ENCODE measurements around a stretch of chr13.

DNA sequence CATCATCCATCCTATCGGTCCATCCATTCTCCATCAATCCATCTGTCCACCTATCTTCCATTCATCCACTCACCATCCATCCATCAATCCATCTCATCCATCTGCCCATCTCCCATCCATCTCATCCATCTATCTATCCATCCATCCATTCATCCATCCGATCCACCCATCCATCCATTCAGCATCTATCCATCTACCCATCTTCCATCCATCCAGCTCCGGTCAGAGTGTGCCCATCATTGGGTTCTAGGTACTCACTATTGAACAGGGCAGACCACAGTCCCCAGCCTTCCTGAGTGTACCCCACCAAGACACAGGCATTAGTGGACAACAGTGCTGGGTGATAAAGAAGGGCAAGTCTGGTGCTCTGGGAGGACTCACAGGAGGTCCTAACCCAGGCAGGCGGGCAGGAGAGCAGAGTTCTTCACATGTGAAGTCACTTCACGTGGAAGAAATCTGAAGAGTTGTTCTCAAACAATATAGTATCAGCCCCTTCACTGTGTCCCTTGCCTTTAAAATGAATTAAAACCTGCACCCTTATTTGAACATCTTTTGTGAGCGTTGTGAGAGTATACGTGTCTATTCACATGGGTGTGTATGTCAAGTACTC is 75.4 kb downstream of the SLC7A1 start:
- PRO-cap: no peak

DNA sequence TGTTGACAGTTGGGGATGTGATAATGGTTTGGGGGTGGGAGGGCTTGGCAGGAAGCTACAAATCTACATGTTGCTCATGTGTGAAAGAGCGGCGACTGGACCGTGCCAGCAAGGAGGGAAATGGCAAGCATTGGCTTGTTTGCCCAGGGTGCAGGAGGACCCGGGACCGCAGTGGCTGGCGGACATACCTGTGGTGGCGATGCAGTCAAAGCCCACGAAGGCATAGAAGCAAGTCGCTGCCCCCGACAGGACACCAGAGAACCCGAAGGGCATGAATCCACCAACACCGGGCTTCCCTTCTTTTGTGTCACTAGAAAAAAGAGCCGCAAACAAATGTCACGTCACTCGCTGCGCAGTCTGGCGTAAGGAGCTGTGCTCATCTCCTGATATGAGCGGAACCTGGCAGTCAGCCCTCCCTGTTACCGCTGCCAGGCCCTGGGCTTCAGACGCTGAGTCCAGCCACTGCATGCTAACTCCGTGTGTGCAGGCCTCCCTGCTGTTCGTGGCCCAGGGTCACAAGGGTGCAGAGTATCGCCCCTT is 71.5 kb downstream of the SLC7A1 start:
- PRO-cap: no peak

GRCh38 chr13:29585007-29585728 is 10.3 kb downstream of the SLC7A1 start:
- PRO-cap: no peak

DNA sequence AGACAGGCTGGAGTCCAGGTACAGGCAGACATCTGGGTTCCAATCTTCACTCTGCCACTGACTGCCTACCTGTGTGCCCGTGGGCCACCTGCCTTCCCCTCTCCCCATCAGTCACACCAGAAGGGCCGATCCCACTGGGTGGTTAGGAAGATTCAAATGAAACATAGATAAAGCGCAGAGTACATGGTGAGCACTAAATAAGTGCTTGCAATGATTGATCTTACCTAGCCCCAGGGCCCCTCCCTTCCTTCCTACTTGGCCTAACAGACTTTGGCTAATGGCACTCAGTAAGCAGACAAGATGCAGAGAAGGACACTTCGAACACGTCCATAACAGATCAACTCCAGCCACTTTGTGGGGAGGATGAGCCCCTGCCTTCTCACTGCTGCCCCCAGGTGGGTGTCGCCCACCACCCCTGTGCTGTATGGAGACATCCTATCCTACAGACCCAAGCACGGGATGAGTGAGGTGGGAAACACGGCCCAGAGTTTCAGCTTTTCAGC is 5.7 kb downstream of the SLC7A1 start:
- PRO-cap: no peak

GRCh38 chr13:29905746-29906293 is 55.4 kb upstream of the UBL3 start:
- PRO-cap: unidirectional peak, minus-strand start at chr13:29905929

DNA sequence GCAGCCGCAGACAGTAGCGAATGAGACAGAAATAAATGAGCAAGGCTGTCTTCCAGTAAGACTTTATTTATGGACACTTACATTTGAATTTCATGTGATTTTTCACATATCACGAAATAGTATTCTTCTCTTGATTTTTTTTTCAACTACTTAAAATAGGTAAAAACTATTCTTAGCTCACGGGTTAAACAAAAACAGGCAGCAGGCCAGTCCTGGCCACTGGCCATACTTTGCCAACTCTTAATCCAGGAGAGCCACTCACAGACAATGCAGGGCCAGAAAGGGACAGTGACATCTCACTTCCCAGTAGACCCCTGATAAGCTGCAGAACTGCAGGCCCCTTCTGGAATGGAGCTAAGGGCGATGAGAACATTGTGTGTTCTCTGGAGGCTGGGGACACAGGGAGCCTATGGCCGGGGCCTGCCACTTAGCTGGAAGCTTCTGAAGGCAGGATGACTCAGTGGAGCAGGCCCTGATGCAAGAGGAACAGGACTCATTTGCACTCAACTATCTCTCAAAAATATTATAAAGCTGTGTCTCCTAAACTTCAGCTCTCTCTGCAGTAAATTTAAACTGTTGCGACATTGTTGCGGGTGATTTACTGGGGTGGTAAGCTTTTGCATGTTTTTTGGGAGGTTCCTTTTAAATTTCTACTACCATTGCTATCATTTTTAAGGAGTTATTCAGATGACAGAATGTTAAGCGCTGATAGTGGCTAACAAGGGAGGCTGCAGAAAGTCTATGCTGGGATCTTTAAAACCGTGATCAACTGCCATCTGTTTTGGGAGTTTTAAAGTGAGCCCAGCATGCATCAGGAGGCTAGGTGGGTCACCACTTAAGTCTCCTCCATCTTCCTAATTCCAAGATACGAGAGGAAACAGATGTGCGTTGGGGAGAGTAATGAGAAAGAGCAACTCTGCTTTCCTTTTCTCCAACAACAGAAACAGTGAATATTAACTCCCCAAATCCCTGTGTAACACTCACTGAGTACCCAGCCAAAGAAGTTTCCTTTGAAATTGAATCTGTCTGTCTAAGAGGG is 33.2 kb upstream of the KATNAL1 start:
- PRO-cap: no peak

DNA sequence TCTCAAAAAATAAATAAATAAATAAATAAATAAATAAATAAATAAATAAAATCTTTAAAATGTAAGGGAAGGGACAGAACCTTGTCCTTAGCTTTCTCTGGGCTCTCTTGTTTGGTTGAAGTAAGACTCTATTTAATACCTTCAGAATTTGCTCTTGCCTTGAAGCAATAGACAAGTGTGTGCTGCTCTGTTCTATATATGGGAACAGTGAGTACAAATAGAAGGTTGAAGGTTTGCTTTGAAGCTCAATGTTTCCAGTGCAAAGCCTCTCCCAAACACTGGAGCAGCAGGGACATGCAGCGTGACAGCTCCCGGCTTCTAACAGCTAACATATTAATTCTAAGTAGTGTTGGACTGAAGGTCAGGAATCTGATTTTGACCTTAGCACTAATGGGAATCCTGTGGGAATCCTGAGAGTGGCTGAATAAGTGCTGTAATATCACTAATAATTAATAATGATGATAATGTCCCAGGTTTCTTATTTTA is 16.9 kb upstream of the UBE2L5 start:
- PRO-cap: no peak

DNA sequence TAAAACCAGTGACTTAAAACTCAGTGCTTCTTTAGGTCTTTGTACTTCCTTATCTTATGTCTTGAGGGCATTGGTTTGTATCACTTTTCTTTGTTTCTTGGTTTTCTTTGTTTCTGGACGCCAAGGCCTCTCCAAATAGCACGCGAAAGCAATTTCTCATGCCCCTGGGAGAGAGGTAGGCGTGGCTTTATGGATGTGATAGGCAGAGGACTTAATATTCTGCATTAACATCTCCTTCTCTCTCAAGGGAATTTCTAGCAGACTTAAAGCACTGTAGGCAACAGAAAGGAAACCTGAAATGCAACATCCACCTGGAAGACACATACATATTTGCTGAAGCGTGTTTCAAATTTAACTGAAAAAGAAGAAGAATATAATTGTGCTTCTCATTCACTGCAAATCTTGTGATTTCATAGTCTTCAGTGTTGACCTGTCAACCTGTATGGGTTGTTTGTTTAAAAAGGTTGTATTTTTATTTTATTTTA is 20.7 kb downstream of the UBE2L5 start:
- PRO-cap: no peak

DNA sequence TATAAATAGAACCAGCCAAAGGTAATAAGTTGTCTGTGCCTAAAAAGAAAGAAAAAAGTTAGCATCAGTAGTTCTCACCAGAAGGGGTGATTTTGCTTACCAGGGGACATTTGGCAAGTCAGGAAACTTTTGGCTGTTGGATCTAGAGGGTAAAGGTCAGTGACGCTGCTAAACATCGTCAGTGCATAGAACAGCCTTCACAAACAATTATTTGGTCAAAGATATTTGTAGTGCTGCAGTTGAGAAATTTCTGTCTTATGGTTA is 2.0 kb downstream of the USPL1 start:
- PRO-cap: no peak

- PRO-cap: no peak
Measured at GRCh38 chr13:30697572-30698014, 37.8 kb upstream of the ALOX5AP start.

DNA sequence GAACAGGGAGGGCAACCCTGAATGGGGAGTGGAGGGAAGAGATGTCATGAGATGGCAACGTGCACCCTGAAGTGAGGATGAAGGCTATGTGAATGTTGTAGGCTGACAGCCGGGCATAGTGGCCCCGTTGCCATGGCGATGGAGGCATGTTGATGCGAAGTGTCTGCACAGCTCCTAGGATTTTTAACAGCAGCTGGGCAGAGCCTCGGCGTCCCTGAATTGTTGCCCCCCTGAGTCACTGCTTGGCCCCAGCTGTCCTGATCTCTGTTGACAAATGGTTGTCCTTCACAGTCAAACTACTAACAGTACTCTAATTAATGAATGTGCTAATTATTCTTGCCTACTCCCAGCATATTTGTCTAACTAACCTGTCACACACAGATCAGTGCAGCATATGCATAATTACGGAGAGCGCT is 4.7 kb upstream of the ALOX5AP start:
- PRO-cap: no peak

DNA sequence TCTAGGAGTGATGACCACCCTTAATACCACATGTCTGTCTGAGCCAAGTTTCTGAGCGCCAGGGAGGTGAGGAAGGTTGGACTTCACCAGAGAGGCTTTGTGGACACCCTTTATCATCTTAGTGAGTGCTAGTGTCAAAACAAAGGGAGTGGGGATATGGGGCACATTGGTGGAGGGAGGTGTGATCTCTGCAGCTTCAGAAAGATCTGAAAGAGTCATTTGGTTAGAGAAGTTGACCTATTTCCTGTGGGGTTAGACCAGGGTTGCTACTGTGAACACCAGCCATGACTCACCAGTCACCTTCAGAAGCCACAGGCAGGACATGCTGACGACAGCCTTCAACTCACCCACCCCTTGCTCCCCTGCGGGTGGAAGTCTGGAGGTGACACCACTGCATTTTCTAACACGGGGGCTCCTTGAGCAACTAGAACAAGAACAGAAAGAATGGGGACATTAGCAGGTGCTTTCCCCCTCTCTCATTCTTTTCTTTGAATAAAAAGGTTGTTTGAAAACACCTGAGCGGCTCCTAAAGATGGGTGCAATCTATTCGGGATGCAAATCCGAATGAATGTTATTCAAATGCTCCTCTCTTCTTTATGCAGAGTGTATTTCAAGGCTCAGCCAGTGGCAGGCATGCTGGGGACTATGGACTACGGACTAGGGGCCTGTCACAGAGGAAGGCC is 9.0 kb downstream of the ALOX5AP start:
- PRO-cap: no peak

DNA sequence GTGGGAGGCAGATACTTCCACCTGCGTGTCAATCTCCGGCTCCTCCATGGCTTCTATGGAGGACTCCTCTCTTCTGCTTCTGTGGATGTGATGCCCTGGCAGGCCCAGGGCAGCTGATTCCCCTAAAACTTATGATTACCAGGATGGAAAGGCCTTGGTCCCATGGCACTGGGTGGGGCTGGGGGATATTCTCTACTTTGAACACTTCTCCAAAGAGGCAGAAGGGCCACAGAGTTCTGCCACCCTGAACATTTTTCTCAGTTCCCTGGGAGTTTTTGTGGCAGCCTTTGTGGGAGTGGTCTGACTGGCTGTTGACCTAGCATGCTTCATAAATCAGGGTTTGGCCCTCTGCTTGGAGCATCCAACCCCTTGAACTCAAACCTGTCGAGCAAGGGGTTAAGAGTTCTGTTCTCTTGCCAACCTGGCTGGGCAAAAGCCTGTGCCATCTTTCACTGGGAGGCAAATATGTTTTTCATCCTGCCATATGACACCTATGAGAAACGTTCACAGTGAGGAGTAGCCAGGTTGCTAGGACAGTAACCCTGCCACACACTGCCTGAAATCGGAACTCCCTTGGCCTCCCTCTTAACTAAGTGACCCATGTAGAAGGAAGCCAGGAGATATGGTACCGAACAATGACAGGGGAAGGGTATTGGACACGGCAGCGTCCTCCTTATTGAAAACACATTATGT is 7.8 kb upstream of the TEX26 start:
- PRO-cap: no peak

- PRO-cap: no peak
Measured at GRCh38 chr13:31046482-31047077, 114.1 kb downstream of the TEX26 start.

DNA sequence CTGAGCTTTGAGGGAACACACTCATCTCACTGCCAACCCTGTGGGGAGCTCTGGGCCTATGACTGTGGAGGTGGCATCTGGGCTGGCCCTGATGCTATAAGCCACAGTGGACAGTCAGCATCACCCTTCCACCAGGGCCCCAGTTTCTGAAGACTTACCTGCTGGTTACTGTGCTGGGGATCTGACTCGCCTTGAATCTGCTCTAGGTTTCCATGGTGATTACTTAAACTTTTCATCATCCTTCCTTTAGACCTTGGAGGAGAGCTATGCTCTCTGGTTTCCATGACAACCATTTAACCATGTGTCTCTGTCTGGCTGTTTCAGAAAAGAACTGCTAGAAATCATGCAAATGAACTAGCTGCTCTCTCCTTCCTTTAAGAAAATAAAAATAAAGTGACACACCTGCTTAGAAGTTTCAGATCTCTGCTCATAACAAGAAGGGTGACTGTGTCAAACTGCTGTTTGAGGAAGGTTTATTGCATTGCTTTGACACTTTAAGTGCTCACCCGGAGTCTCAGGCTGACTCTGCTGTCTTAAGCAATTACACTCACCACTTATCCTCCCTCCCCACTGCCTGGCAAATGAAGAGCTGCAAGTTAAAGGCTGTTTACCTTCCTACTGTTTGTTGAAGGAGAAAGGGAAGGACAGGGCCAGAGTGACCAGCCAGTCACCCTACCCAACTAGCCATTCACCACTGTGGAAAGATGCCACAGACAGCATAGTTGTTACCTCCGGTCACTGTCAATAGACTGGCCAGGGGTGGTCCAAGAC is 87.7 kb downstream of the HSPH1 start:
- PRO-cap: no peak

DNA sequence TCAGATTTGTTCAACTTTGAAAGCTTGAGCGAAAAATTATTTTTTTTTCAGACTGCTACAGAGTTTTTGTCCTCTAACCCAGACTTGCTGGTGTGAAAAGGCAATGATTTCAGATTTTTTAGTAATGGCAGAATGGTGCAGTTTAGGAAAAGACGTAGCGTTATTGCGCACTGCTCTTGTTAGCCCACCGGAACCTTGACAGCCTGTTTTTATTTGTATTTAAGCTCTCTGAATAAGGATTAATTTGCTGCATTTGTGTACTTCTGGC is 1.2 kb downstream of the B3GLCT start:
- PRO-cap: no peak

- PRO-cap: no peak
Measured at GRCh38 chr13:32016049-32016864, 15.3 kb upstream of the FRY start.

- PRO-cap: no peak
Measured at GRCh38 chr13:32060371-32061198, 29.0 kb downstream of the FRY start.

DNA sequence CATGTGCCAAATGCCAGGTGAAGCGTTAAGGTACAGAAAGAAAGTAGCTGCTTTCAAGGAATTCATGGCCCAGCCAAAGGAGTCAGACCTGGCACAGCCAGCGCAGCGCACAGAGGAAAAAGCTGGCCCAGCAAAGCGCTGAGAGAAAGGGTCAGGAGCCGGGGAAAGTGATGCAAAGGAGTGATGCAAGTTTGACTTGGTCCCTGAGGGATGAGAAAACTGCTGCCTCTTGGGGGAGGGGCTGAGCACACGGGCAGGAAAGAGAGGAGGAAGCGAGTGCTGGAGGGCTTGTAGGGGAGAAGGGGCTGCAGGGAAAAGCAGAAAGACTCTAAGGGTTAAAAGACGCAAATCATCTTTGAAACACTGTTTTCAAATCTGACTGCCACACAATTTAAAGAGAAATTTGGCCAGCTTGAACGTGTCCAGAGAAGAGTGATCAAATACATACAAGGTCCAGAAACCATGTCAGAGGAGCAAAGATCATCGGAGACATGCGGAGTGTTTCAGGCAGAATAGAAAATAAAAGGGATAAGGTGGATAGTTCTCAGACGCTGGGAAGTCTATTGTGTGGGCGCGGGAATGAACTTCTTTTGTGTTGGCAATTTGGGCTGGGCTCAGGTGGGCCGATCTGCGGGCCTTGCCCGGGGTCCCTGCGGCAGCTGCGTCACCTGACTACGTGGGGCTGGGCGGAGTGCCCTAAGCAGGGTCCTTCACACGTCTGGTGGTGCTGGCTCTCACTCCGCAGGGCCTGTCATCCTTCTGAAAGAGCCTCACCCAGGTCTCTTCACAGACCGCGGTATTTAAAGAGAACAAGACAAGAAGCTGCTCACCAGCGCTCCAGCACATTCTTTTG is 18.2 kb downstream of the N4BP2L1 start:
- PRO-cap: no peak

- PRO-cap: no peak
Measured at GRCh38 chr13:32425211-32425536, 2.8 kb downstream of the N4BP2L1 start.